H4 (cell line): ENCODE measurements around a stretch of chr7.

GRCh38 chr7:66629426-66629949 lies 807 bp downstream of the KCTD7 start:
- RAMPAGE, long total RNA, result no peak

GRCh38 chr7:66653873-66654326 lies 25.2 kb downstream of the KCTD7 start:
- RAMPAGE, long total RNA, result no peak

DNA sequence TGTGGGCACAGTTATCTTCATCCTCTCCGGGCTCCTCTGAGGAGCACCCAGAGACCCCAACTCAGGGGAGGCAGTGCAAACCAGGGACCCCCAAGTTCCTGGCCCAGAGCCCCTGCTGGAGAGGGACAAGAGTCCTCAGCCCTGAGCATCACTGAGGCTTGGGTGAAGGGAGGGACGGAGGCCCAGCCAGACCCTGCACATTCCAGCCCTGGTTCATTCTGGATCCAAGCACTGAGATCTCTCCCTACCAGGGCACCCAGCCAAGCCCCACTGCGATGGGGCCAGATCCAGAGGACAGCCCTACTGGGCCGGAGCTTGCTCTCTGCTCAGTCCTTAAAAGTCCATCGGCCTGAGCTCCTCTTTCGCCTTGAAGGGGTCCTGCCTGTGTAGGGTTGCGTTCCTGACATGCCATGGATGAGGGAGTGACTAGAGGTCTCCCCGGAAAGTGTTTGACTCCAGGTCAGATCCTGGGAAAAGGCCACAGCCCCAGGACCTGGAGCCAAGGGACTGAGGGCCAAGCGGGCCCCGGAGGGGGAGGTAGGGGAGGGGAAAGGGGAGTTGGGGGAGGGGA lies 40.5 kb upstream of the RABGEF1 start:
- RAMPAGE, long total RNA, result no peak

GRCh38 chr7:66844937-66845221 lies 76.1 kb upstream of the TMEM248 start:
- RAMPAGE, long total RNA, result no peak

GRCh38 chr7:66845222-66845613 lies 75.8 kb upstream of the TMEM248 start:
- RAMPAGE, long total RNA, result no peak

DNA sequence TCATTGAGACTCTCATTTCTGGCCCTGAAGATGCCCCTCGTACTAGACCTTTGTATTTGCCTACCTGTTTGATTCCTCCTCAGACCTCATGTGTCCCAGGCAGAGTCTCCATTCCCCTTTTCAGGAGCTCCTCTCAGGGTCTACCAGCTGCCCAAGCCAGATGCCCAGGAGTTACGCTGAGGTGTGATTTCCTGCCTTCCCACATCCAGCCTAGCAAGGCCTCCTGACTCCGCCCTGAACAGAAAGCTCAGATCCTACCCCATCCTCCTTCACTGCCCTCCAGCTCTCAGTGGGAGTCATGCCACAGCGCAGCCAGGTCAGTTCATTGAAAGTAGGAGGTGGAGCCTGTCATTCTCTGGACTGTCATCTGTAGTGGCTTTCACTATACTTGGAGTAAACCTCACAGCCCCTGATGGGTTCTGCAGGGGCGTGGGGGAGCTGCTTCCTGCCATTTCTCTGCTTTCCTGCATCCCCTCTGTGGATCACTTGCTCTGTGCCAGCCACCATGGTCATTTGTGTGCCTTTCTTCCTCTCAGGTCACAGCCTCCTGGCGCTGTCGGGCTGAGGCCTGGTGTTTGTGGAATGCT lies 61.3 kb upstream of the TMEM248 start:
- RAMPAGE, long total RNA, result no peak

DNA sequence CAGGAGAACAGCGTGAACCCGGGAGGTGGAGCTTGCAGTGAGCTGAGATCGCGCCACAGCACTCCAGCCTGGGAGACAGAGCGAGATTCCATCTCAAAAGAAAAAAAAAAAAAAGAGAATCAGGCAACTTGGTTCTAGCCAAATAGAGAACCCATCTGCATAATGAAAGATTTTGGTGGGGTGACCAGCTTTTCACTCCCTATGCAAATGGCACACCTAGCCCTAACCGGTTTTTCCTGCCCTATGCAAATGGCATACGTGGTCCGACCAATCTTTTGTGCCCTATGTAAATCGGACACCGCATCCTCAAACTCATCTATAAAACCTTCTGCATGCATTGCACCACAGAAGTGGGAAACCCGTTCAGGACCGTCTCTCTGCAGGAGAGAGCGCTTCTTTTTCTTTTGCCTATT lies 115.8 kb downstream of the SPDYE21 start:
- RAMPAGE, long total RNA, result no peak

DNA sequence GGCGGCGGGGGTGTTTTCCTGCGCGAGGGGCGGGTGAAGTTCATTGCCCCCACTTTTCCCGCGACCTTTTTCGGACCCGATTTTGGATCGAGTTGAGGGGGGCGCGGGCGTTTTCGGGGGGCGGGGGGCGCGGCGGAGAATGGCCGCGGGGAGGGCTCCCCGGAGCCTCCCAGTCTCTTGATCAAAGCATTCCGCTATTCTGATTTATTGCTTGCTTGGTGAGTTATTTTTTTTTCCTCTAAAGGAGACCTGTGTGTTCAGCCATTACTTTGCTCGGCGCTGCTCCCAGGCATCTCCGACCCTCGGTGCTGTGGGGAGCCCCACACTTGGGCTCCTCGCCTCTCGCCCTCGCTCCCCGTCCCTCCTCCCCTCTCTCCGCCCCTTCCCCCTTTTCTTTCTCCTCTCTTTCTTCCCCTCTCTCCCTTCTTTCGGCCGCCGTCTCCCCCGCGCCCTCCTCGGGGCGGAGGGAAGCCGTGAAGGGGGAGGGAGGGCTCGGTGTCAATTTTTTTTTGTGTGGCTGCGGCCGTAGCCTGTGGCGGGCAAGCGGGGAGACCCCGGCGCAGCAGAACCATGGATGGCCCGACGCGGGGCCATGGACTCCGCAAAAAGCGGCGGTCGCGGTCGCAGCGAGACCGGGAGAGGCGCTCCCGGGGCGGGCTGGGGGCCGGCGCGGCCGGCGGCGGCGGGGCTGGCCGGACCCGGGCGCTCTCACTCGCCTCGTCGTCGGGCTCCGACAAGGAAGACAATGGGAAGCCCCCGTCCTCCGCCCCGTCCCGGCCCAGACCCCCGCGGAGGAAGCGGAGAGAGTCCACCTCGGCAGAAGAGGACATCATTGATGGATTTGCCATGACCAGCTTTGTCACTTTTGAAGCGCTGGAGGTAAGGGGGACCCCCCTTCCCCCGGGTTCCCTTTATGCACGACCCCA lies 1.1 kb downstream of the AUTS2 start:
- RAMPAGE, long total RNA, result no peak

GRCh38 chr7:70025957-70026303 lies 427.7 kb downstream of the AUTS2 start:
- RAMPAGE, long total RNA, result no peak

DNA sequence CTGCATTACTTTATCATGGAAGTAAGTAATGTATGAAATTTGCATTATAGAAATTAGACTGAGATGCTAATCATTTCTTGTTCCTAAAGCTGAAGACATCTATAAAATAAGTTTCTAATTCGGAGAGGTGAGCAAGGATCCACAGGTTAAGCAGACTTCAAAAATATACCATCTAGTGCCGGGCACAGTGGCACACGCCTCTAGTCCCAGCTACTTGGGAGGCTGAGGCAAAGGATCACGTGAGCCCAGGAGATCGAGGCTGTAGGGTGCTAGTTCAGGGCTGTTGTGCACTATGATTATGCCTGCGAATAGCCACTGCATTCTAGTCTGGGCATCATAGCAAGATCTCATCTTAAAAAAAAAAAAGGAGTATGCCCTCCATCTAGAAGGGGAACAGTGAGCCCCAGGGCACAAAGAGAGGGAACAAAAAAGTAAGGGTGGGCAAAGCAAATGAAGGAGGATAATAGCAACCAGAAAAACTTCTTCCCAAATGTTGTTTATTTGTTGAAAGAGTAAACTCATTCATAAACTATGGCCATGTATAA lies 603.4 kb upstream of the GALNT17 start:
- RAMPAGE, long total RNA, result no peak

DNA sequence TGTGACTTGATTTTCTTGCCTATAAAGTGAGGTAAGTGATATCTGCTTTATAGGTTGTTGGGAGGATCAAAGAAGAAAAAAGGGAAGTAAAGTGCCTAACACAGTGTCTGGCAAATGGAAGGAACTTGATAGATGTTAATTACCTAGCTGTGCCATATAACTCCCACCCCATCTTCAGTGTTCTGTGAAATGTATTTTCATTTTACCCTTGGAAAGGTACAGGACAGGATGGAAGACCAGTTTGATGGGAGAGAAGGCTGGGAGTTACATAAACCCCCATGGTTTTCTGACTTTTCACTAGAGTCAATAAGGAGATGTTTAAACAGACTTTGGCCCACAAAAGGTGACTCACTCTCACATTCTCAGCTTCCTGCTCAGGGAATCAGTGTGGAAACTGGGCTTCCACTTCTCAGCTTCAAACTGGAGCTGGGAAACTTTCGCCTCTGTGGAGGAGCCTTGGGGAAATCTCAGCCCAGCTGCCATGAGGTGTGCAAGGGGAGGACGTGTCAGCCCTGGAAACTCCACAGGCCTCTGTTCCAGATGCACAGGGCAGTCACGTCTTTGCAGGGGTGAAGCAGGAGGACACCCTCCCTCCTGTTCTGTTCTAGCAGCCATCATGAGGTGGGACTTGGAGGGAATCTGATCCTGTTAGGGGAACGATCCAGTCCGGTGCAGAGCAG lies 560.5 kb upstream of the GALNT17 start:
- RAMPAGE, long total RNA, result no peak

DNA sequence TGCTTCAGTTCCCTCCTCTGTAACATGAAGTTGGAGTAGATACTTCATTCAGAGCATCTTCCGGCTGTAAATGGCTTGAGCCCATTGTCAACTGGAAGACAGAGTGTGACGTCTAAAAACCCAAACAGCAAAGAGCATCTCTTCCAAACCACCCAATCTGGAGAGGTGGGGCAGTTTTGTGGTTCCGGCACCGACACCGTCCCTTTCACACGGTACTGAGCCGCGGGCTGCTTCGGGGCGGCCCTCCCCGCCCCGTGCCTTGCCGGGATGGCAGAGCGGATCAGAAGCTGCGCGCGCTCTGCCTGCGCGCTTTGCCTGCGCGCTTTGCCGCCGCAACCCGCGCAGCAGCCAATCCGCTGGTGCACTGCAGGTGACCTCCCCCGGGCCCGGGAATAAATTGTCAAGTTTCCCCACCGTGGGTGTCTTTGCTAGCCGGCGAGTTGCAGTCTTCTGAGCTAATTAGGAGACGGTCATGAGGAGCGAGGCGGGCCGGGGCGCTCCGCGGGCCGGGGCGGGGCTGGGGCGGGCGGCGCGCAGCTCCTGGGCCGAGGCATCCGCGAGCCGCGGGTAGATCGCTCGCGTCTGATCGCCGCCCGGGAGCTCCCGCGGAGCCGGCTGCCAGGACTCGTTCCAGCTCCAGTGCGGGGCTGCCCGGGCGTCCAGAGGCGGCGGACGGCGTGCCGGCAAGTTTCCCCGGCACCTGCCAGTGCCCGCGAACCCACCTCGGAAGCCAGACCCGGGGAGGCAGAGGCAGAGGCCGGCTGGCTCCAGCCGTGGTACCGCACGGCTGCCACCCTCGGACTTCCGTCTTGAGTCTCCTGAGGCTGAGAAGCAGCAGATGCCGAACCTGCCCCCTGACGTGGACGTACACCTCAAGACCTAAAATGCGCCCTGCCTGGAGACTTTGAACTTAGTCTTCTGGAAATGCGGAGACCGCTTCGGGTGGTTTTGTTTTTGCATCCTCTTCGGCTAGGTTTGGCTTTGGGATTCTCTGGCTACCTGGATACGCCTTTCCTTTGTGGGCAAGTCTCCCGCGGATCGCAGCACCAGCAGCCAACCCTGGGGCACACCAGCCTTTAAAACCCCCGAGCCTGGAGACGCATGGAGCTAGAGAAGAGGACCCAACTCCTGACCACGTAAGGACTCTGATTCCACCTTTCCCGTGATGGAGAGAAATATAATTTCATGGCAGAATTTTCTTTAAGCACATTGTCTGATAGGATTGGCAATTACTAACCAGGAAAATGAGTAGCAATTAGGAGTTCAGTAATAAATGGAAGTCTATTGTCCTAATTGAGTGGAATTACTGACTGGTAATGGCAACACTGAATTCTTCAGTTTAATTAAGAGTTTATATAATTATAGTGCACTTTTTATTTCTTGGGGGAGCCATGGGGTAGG lies 535.8 kb upstream of the GALNT17 start:
- RAMPAGE, long total RNA, result no peak

- RAMPAGE, long total RNA, result no peak
These were observed 438.4 kb upstream of the GALNT17 start for GRCh38 chr7:70693219-70694271.

- RAMPAGE, long total RNA, result no peak
These were observed 414.5 kb upstream of the GALNT17 start for GRCh38 chr7:70717434-70717919.

DNA sequence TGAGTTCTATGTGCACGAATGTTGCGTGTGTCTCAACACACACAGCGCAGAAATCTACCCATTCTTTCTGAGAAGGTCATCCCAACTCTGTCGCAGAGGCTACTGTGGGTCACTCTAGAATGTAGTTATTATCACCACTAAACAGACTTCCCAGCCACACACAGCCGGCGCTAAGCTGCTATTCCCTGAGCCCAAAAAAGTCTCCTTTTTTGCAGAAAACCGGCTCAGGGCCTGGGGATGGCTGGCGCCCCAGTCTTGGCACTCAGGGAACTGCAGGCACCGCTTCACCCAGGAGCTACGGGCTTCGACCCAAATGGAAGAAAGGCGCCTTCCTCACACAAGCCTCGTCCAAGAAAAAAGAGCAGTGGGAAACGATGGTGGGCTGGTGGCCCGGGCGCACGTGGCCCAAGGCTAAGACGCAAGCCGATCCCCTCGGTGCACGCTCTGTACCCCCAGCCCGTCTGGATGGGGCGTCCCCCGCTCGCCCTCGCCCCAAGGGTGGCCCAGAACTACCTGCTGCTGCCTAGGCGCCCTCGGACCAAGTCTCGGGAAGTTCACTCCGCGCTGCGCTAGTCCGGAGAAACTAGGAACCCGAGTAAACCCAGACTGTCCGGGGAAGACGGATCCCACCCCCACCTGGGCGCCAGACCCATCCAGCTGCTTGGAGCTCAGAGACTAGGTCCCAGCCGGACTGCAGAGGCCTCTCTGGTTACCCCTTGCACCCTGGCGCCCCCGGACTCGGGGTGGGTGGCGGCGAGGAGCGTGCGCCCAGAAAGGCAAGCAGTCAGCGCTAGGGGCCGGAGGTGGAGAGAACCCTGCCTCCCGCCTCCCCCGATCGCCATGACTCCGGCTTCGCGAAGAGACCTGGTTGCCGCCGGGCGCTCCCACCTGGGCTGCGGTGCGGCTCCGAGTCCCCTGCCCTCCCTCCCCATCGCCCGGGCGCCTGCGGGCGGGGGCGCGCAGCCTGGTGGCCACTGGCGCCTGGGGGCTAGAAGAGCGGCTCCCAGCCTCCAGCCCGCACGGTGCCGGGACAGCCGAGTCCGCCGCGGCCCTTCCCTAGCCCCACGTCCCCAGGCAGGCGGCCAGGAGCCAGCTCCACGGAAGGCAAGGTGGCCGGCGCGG lies 76.4 kb downstream of the CALN1 start:
- RAMPAGE, long total RNA, result no peak

DNA sequence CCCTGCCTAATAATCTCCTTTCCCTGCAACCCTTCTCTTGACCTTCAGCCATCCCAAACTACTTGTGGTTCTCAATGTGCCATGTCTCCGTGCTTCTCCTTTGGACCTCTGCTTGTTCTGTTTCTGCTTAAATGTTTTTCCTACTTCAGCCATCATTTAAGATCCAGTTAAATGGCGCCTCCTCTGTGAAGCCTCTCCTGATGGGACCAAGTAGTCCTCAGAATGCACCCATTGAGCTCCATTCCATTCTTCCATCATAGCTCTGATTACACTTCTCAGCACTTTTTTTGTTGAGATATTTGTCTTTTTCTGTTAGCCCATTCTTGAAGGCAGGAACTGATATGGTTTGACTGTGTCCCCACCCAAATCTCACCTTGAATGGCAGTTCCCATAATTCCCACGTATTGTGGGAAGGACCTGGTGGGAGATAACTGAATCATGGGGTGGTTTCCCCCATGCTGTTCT lies 198.9 kb upstream of the CALN1 start:
- RAMPAGE, long total RNA, result no peak

GRCh38 chr7:72840344-72840658 lies 12.3 kb upstream of the TYW1B start:
- RAMPAGE, long total RNA, result no peak

- RAMPAGE, long total RNA, result no peak
These were observed 14.3 kb upstream of the POM121 start for GRCh38 chr7:72910457-72911157.

- RAMPAGE, long total RNA, result no peak
These were observed 20.5 kb downstream of the TRIM74 start for GRCh38 chr7:72948294-72949699.

GRCh38 chr7:73154704-73155156 lies 501 bp downstream of the SPDYE10 start:
- RAMPAGE, long total RNA, result no peak